Mesenchymal stem cell of the bone marrow (primary cell): ENCODE measurements around a stretch of chr21.

DNA sequence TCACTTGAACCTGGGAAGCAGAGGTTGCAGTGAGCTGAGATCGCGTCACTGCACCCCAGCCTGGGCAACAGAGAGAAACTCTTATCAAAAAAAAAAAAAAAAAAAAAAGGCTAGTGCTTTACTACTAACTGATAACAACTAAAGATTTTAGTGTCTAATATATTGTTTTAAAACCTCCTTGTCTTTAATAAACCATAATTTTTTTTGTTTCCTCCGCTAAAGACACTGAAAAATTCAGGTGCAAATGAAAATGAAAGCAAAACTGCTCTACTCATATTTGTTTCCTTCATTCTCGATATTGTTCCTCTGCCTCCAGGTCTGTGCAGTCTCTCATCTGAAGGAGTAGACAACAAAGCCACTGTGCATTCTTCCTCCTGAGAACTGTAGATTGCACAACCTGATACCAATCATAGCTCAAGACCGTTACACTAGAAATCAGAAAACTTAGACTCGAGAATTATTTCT is 373.3 kb upstream of the CXADR start:
- CAGE, long polyA plus RNA: no peak

- CAGE, long polyA plus RNA: no peak
These were observed 51.8 kb upstream of the CXADR start for GRCh38 chr21:17460952-17461443.

DNA sequence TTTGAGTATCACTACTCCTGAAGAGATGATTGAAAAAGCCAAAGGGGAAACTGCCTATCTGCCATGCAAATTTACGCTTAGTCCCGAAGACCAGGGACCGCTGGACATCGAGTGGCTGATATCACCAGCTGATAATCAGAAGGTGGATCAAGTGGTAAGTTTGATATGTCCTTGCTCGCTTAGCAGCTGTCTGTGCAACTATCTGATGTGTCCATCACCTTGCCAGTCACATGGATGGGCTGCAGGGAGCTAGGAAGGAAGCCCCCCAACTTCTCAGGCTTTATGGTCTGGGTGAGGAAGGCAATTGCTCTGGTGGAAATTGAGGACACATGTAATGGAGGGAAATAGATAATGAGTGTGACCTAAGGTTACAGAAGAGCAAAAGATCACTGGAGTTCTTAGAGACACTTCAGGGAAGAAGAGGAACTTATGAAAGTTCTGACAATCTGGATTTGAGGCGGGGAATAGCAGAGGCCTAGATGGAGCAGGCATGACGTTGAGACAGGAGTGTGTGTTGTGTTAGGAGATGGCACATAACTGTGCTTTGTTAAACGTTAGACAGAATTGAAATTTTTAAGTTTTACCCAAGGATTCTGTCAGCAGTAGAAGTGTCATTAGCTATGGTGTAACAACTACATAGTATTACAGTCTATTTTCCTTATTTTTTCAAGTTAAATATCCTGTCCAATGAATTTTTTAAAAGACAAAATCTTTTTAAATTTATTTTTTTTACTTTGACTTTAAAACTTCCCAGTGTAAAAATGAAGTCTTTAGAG is 34.4 kb downstream of the CXADR start:
- CAGE, long polyA plus RNA: no peak

- CAGE, long polyA plus RNA: no peak
These were observed 697 bp downstream of the BTG3 start for GRCh38 chr21:17612011-17612396.

- CAGE, long polyA plus RNA: no peak
These were observed 43.3 kb downstream of the C21orf91 start for GRCh38 chr21:17775826-17776359.

- CAGE, long polyA plus RNA: no peak
These were observed 823.1 kb upstream of the TMPRSS15 start for GRCh38 chr21:19226673-19227001.

DNA sequence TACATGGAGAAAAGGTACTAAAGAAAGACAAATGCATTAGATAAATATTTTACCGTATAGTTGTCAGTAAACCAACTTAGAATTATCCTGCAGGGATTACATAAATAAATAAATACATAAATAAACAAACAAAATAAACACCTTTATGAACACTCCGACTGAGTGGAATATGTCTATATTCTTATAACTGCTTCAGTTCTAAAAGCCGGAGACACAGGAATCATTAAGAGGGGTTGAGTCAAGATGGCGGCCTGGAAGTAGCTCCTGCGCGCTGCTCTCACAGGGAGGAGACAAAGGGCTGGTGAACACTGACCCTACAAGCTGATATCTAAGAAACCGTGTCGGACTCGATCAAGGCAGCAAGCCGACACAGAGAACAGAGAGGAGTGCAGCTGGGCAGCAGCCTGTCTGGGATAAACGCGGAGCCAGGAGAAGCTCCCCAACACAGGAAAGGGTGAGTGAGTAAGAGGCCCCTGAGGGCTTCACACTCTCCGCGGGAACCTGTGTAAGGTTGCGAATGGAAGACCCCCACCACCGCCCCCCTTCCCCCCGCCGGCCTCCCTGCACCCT is 1098.6 kb upstream of the NCAM2 start:
- CAGE, long polyA plus RNA: no peak

GRCh38 chr21:21200657-21201632 is 202.7 kb downstream of the NCAM2 start:
- CAGE, long polyA plus RNA: no peak

GRCh38 chr21:22062182-22062816 is 1064.1 kb downstream of the NCAM2 start:
- CAGE, long polyA plus RNA: no peak

GRCh38 chr21:23886835-23887269 is 1720.4 kb downstream of the MRPL39 start:
- CAGE, long polyA plus RNA: no peak

GRCh38 chr21:25568105-25568695 is 39.1 kb downstream of the MRPL39 start:
- CAGE, long polyA plus RNA: no peak

- CAGE, long polyA plus RNA: no peak
These were observed 10.3 kb downstream of the ATP5PF start for GRCh38 chr21:25724324-25724846.

DNA sequence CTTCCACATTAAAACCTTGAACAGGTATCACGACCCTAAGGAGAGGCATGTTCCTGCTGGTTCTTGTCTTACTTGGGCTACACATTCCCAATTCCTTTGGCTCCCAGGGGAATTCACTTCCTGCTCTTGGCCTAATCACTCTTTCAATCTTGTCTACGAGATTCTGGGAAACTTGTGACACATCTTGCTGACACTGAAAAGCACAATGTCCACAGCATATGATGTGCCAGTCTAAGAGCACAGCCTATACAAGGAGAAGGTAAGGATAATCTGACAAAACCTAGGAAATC is 163.9 kb downstream of the GABPA start:
- CAGE, long polyA plus RNA: no peak

GRCh38 chr21:25903477-25904054 is 168.8 kb downstream of the GABPA start:
- CAGE, long polyA plus RNA: no peak

DNA sequence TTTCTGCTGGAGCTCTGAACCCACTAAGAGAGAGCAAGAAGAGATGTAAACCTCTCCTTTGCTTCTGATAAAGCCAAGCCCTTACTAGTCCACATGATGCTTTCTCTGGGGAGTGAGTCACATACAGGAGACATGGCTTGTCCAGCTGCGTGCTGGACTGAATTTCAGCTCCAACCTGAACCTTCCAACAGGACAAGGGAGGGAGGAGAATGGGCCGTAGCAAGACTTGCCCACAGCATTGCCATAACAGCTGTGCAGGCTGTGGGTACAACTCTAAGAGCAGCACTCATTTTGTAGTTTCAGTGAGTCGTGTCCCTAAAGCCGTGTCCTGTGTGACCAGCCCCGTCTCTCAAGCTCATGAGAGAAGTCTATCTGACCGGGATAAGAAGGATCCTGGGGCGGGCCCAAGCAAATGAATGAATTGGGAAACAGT is 195.1 kb downstream of the GABPA start:
- CAGE, long polyA plus RNA: no peak

GRCh38 chr21:25975132-25975433 is 195.5 kb downstream of the APP start:
- CAGE, long polyA plus RNA: no peak

DNA sequence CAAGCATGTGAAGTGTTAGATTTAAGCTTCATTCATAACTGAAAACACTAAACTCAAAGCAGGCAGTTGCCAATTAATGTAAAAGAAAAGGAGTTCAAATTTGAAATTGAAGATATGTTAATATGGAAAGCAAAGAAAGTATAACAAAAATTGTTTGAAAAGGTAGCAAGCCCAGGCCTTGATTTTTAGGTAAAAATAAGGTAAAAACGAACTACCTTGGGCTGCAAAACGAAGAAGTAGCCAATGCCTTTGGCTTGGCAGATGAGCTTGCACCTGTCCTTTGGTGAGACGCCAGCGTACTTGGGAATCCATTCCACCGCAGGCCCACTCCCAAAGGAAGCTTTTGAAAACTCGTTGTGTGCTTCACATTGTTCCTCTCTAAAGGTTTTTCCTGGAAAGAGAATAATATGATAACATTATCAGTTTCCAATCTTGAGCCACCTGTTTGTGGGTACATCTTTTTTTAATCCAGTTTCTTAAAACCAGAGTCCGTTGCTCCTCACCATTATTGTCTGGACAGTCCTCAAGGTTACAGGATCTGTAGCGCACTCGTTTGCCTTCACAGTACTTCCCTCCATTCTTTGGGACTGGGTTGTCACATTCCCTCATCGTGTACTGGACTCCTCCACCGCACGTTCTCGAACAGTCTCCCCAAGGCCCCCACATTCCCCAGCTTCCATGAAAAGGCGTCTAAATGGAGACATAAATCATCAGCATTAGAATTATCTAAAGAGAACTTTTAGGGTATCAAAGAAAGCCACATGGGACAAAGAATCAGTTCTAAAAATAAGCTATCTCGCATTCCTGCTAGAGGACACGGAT is 5.6 kb downstream of the ADAMTS1 start:
- CAGE, long polyA plus RNA: no peak

GRCh38 chr21:26842819-26843443 is 2.3 kb downstream of the ADAMTS1 start:
- CAGE, long polyA plus RNA: no peak

GRCh38 chr21:26844019-26844647 is 1.1 kb downstream of the ADAMTS1 start:
- CAGE, long polyA plus RNA: no peak

GRCh38 chr21:26920042-26920546 is 46.8 kb downstream of the ADAMTS5 start:
- CAGE, long polyA plus RNA: no peak